ENCODE data around the genes PRKAG2 and KMT2C.

DNA sequence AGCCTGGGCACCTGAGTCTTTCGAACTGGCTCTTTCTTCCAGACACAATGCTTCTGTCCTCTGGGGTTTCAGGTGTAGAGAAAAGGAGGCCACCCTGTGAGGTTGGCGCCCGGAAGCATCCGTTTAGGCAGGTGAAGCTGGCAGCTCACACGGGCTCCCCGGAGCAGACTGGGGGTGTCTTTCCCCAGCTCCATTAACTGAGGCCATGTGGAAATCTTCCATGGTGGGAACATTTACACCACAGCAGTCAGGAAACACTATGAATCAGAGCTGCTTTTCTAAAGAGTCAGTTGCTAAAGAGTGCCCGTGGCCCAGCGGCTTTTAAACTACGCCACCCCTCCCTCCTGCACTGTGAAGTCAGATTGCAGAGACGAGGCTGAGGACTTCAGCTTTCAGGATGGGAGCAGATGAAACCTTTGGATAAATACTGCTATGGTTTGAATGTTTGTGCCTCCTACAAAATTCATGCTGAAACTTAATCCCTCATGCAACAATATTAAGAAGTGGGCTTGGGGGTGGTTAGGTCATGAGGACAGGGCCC, 29.1 kb downstream of the PRKAG2 start:
- RRBS: 81% methylated on average over 4 of the region's 10 CpGs

DNA sequence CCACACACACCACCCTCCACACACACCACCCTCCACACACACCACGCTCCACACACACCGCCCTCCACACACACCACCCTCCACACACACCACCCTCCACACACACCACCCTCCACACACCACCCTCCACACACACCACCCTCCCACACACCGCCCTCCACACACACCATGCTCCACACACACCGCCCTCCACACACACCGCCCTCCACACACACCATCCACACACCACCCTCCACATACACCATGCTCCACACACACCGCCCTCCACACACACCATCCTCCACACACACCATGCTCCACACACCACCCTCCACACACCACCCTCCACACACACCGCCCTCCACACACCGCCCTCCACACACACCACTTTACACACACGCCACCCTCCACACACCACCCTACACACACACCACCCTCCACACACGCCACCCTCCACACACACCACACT, 21.7 kb downstream of the PRKAG2 start:
- RRBS: no CpG with 5 or more reads among the region's 10 CpGs

DNA sequence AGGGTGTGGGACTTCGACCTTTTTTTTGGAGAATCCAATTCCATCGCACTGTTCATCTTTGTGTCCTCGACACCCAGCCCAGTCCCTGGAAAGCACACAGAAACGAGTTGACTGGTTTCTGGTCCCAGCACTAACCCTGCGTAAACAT, 9.4 kb downstream of the PRKAG2 start:
- RRBS: no CpG with 5 or more reads among the region's 5 CpGs

GRCh38 chr7:151868887-151869608, 7.9 kb downstream of the PRKAG2 start:
- RRBS: no CpG with 5 or more reads among the region's 13 CpGs

GRCh38 chr7:151875624-151876228, 1.2 kb downstream of the PRKAG2 start:
- RRBS: 1% methylated on average over 28 of the region's 51 CpGs

DNA sequence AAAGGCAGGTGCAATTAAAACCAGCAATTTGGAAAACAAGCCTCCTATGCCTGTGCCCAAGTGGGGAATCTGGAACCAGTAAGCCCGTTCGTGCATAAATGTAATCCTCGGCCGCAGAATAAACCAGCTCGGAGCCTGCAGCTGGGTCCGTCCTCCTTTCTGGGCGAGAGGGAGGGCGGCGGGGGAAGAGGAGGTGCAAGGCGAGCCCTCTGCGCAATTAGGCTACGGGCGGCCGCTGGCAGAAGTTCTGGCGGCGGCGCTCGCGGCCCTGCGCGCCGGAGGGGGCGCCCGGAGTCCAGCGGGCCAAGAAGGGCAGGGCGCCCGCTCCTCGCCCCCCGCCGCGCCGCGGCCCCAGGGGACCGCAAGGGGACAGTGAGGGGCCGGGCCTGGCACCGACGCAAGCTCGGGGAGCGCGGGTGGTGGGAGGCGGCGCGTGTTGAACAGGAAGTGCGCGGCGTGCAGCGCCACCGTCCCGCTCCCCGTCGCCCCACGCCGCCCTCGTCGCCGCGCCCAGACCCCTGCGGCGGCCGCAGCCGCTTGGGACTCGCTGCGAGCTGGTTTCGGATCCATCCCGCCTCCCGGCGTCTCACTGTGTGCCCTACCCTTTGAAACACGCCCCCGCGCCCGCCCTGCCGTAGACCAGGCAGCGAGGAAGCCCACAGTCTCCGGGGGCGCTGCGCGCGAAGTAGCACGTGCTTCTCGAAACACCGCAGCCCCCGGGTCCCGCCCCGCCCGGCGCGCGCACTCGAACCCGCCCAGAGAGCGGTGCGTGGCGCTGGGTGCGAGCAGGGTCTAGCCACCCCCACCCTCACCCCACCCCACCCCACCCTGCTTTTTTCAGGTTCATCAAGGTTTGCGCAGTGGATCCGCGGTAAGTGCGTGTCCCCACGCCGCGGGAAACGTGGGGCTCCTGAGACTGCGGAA, at the start of gene PRKAG2:
Gene PRKAG2 (minus strand): TSS at position 120 of the 924 bp plus-strand sequence.
- RRBS: 3% methylated on average over 20 of the region's 103 CpGs

GRCh38 chr7:151895061-151895515, 18.2 kb upstream of the PRKAG2 start:
- RRBS: no CpG with 5 or more reads among the region's 14 CpGs

DNA sequence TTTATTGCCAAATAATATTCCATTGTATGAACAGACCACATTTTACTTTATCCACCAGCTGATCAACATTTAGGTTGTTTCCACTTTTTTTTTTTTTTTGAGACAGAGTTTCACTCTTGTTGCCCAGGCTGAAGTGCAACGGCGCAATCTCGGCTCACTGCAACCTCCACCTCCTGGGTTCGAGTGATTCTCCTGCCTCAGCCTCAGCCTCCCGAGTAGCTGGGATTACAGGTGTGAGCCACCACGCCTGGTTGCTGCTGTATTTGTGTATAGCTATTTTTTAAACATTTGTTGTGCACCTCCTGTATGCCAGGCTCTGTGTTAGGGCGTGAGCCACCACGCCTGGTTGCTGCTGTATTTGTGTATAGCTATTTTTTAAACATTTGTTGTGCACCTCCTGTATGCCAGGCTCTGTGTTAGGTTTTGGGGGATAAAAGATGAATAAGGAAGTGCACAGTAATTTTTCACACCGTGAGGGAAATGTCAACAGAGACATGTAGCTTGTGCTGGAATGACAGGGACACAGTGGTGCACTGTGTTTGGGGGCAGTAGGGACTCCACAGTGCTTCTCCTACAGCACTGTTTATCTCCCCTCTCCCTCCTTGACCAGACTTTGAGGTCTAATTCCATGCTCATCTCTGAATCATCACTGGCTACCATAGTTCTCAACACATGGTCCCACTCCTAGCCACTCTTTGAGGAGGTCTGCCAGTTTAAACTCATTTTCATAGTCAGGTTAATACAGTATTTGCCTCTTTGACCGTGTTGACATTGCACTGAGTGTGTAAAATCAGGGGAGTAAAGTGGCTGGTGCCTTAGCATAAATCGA, 89.2 kb downstream of the GALNT11 start:
- RRBS: no CpG with 5 or more reads among the region's 11 CpGs

GRCh38 chr7:152143144-152143720, 117.8 kb downstream of the GALNT11 start:
- RRBS: no CpG with 5 or more reads among the region's 5 CpGs

GRCh38 chr7:152433718-152434148, 2.1 kb downstream of the KMT2C start:
- RRBS: no CpG with 5 or more reads among the region's 10 CpGs

DNA sequence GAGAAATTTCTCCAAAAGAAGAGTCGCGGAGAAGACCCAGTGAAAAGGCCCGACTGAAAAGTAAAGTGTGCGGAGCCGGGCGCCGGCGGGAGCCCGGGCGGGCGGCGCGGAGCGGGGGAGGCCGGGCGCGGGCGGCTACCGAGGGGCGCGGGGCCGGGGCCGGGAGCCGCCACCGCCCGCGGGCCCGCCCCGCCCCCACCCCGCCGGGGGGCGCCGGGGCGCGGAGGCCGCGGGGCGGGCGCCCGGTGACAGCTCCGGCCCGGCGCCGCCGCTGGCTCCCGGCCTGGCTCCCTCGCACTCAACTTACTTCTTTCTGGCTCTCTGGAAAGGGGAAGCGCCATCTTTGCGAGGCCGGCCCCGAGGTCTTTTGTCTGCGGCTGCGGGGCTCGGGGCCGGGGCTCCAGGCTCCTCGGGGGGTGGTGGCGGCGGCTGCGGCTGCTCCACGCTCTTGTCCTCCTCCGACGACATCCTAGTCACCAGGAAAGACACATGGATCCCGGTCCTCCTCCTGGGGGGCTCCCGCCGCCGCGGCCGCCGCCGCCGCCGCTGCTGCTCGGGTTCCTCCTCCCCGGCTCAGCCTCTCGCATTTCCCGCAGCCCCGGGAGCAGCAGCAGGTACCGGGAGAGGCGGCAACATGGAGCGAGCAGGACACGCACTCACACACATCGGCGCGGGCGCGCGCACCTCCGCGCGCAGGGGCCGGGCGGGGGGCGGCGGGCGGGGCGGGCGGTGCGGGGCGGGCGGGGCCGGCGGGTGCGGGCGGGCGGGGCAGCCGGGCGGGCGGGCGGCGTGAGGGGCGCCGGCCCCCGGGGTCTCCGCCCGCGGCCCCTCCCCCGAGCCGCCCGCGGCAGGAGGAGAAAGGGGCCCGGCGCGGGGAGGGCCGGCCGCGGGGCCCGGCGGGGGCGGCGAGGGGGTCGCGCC, at the start of gene KMT2C:
Gene KMT2C (minus strand): TSS at position 685 of the 921 bp plus-strand sequence.
- RRBS: 2% methylated on average over 30 of the region's 132 CpGs

DNA sequence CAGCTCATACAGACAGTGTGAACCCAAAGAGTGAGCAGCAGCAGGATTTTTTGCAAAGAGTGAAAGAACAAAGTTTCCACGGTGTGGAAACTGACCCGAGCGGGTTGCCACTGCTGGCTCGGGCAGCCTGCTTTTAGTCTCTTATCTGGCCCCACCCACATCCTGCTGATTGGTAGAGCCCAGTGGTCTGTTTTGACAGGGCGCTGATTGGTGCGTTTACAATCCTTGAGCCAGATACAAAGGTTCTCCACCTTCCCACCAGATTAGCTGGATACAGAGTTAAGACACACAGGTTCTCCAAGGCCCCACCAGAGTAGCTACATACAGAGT, 102.5 kb upstream of the KMT2C start:
- RRBS: no CpG with 5 or more reads among the region's 6 CpGs

DNA sequence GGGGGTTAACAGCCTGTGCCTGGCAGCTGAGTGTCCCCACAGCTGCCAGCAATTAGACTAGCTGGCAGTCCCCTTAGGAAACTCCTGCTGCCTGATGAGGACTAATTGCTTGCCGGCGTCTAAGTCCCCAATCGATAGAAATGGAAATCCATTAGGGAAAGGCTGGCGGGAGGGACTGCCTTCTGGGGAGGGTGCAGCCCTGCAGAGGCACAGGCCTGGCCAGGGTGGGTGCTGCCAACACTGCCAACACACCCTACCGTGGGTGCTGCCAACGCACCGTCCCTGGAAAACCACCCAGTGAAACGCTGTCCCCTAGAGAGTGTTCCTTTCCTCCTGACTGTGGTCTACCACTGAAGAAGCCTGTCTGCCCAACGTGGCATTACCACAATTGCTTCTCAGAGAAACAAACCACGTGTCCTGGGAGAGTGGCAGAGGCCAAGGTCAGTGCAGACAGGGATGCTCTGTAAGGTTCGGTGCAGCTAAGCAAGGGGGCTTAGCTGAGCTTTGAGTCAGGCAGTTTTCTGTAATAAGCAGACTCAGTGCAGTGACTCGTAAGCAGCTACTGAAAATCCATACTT, 60.7 kb downstream of the XRCC2 start:
- RRBS: no CpG with 5 or more reads among the region's 12 CpGs

DNA sequence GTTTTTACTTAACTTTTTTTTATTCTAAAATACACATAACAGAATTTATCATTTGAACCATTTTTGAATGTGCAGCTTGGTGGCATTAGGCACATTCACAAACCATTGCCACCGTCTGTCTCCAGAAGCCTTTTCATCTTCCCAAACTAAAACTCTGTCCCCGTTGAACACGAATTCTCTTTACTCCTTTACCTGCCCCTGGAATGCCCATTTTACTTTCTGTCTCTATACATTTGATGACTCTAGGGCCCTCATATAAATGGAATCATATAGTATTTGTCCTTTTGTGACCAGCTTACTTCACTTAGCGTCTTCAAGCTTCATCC, 48.3 kb downstream of the ACTR3B start:
- RRBS: no CpG with 5 or more reads among the region's 4 CpGs

DNA sequence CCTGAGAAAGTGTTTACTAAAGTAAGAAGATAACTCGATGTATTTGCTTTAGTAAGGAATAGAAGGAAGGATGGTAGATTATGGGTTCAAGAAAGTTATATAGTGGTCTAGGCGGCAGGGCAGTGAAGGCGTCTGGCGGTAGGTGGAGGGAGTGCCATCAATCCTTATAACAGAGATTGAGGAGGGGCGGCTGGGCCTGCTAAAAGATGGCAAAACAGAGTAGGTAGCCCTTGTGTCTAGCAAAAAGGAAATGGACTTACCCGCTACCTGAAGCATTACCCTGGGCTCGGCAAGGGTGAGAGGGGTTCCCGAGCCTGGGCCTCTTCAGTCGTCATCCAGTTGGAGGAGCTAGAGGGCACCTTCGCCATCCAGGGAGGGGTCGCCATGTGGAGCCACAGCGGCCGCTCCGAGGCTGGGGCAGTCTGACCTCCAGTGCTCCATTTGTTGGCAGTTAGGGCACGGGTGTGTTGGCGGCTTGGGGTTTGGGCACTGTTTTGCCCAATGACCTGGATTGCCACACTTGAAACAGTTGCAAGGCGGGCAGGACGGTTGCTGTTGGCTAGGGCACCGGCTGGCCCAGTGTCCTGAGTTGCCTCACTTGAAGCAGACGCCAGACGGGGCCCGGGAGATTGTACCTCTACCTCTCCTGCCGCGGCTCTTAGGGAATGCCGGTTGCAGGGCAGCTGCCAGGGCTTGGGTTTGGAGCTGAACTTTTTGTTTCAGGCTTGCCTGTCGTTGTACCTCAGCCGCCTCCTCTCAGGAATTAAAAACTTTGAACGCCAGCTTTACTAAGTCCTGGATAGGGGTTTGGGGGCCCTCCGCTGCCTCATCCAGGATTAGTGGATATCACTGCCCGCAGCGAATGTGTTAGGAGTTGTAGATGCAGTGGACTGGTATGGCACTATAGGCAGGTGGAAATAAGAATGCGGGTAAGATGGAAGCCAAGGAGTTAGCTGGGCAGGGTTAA, 640.1 kb upstream of the DPP6 start:
- RRBS: no CpG with 5 or more reads among the region's 32 CpGs

DNA sequence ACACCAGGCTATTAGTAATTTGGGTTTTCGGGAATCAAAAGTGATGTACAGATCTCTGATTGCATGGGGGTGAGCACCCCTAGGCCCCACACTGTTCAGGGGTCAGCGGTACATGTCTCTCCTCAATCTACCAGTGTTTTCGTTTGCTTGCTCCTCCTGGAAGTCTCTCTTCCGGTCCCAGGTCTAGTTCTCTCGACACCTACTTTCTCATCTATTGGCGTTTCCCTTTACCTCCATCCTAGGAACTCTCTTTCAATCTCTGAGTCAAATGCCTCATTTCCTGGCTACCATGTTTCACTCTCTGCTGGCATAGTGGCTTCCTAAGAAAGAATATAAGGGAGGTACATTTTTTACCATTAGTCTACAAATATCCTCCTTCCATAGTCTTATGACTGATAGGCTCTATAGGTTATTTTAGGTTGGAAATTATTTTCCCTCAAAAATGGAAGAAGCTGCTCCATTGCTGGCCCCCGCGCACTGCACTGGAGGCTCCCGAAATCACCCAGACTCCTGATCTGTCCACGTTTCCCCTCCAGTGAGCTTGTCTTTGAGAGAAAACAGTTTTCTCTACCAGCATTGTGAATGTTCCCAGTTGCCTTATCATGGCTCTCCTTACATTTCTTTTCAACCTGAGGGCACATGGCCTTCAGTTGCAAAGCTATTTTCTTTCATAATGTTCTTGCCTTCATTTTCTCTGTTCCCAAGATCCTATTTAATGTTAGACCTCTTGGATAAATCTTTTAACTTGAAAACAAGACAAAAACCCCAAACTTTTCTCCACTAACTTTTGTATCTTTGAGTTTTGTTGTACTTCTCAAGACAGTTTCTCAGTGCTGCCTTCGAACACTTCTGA, 36.9 kb downstream of the PAXIP1 start:
- RRBS: no CpG with 5 or more reads among the region's 11 CpGs

DNA sequence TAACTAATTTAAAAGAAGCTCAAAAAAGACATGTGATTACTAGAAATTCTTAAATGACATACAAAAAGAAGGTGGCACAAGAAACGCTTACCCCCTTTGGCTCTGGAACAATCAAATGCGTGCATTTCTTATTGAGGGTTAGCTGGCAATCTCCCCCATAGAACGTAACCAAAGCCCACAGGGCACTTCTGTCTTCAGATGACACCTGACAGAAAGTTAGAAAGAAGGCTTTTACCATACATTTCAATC, 19.9 kb downstream of the PAXIP1 start:
- RRBS: no CpG with 5 or more reads among the region's 3 CpGs

DNA sequence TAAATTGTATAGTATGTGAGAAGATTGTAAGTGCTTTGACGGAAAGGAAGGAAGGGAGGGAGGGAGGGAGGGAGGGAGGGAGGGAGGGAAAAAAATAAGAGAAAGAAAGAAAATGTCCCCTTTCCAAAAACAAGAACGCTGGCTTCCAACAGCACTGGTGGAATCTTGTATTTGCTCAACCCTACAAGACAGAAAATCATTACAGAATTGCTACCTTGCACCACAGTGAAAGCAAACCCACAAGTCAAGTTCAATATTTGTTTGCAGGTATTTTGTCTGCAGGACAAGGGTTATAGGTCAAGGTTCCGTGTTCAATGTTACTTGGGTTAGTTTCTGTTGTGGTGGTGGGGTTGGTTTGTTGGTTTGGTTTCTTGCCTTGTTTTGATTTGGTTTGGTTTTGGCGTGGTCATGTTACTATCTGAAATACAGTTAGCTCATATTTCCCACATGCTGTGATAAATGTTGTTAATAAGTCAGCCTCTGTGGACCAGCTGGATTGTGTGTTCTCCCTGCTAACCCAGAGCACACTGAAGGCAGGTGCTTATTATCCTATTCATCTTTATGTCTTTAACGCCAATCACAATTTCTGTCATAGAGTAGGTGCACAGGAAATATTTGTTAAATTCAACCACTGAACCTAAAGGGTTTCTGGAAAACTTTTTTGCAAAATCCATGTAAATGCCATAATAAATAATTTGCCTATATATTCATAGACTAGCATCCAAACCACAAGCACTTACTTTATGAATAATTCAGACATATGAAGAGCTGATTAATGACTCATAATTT, 75.6 kb upstream of the INSIG1 start:
- RRBS: no CpG with 5 or more reads among the region's 5 CpGs

- RRBS: no CpG with 5 or more reads among the region's 13 CpGs
Observed at GRCh38 chr7:155230102-155230750, 67.5 kb upstream of the INSIG1 start.

GRCh38 chr7:155294063-155294487, 3.6 kb upstream of the INSIG1 start:
- RRBS: no CpG with 5 or more reads among the region's 5 CpGs